Parotid gland (tissue), 1 donor: ENCODE measurements around a stretch of chr1.

DNA sequence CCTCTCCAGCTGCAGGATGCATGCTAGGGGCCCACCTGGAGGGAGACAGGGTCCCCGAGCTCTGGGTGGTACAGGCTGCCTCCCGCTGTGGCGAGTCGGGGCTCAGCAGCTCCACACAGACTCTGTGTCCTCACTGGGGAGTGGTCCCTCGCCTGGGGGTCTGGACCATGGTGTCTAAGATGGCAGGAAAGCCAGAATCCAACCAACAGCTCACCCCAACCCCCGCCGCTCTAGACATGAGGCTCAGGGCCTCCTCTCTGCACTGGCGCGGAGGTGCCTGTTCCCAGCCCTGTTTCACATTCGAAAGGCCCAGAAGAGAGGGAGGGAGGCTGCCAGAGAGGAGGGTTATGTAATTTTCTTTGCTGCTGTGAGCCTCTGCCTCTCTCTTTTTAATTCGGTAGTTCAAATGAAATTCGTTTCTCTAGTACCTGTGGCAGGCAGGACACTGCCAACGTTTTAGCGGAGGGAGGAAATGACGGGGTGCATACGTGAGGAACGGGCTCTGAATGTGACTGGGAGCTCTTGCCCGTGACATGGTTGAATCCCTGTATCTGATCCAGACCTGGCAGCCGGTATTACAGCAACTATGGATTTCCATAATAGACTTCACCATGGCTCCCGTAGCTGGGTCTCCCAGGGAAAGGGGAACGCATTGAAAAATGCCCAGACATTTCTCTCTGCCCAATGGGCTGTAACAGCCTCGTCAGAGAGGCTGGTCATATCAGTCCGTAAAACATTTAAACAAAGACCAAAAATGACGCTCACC, 9.4 kb downstream of the PRDM16 start:
- PRO-cap = no peak

DNA sequence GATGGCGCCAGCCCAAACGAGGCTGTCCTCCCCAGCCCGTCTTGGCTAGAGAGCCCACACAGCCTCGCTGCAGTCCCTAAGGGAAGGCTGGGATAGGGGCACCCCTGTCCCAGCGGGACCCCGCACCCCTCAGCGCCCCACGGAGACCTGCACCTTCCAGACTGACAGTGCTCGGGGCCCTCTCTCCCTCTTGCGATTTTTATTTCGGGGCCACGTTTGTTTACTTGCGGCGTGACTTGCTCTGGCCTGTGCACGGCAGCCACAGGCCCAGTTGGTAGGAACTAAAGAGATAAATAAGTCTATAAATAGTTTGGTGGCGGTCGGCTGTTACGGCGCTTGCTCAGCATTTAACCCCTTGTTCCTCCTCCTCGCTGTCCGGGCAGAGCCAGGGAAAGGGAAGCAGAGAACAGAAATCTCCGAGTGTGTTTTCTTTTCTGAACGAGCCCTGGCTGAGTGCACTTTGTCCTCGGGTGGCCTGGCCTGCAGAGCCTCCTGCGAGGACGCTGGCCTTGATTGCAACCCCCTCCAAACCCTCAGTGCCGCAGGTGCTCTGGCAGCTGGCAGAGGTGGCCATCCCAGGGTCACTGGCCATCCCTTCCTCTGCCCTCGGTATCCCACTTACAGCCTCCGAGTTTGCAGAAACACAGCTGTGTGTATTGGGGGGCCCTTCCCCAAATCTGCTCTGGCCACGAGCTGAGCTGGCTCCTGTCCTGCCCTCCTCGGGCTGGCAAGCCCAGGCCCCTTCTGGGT, 102.1 kb downstream of the PRDM16 start:
- PRO-cap = no peak

- PRO-cap = no peak
These were observed 105.4 kb downstream of the PRDM16 start for GRCh38 chr1:3174303-3174805.

- PRO-cap = unidirectional peak, plus-strand start at chr1:3175118
These were observed 105.9 kb downstream of the PRDM16 start for GRCh38 chr1:3174806-3175327.

DNA sequence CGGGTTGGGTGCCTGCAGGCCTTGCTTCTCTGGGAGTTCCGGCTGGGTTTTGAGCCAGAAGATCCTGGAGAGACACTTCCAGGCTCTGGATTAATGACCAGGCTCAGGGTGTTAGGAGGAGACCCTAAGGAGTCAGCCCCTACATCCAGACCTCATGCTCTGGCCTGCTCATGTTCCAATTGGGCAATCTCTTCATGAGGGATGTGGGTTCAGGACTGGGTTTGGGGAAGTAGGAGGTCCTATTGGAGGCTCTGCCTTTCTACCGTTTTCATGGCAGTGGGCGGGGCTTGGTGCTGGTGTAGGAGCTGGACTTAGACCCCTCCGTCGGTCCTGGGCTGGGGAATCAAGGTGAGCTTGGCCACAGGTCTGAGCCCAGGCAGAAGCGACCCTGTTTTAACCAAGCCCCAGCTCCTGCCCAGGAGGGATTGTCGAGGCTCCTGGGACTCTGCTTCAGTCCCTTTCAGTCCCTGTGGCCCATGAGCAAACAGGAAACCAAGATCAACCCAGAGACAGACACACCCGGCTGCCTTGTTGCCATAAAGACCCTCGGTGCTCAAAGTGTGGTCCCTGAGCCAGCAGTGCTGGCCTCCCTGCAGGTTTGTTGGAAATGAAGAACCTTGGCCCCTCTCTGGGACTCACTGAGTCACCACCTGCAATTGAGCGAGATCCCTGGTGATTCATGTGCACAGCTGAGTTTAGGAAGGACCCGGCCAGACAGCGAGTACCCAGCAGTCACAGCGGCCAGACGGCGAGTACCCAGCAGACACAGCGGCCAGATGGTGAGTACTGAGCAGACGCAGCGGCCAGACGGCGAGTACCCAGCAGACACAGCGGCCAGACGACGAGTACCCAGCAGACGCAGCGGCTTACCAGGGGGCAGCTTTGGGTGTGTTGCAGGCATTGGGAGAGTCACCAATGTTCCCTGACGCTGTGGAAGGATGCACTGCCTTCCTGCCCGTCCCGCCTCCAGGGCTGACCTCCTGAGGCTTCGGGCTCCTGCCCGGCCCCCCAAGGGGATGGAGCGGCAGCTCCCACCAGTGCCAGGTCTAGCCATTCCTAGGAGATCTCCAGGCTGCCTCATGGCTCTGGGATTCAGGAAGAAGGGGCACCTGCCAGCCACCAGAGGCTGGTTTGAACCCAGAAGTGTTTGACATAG, 123.7 kb downstream of the PRDM16 start:
- PRO-cap = no peak

DNA sequence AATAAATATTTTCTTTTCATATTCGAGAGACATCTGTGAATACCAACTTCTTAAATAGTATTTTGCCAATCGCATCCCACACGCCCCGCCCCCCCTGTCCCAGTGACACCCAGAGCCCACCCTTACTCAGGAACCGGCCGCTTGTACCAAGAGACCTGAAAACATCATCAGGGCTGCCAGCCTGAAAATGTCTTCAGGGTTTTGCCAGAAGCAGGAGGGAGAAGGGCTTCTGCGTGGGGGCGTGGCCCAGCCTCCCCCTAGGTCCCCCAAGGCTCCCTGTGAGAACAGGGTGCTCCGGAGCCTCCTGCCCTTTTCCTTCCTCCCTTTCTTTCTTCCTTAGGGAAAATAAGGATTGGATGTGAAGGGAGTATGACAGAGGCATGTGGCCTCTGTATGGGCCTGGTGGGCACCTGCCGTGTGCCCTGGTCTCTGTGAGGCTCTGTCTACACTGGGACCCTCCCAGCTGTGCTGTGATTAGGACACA, 126.5 kb downstream of the PRDM16 start:
- PRO-cap = unidirectional peak, plus-strand start at position 132 of the sequence

GRCh38 chr1:3249645-3250512, 180.9 kb downstream of the PRDM16 start:
- PRO-cap = no peak

DNA sequence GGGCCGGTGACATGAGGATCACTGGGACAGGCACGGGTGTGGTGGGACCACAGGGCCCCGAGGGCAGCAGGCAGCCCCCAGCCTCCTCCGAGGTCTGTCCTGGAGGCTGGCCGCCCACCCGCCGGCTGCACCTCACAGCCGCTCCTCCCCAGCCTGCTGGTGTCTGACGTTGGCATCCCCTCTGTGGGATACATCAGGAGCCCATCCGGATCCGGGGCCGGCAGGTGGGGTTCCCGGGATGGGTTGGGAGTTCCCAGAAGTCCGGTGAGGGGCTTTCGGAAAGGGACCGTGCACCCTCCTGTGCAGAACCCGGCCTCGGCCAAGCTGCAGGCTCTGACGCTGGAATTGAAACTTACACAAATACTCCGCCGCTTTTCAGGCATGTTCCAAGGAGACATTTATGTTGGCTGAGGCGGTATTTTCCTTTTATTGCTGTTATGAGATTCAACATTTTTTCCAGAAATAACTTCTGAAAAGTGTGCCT, 142.1 kb upstream of the ARHGEF16 start:
- PRO-cap = unidirectional peak, minus-strand start at position 347 of the sequence

GRCh38 chr1:3314740-3315535, 139.5 kb upstream of the ARHGEF16 start:
- PRO-cap = unidirectional peak, minus-strand start at chr1:3315144

DNA sequence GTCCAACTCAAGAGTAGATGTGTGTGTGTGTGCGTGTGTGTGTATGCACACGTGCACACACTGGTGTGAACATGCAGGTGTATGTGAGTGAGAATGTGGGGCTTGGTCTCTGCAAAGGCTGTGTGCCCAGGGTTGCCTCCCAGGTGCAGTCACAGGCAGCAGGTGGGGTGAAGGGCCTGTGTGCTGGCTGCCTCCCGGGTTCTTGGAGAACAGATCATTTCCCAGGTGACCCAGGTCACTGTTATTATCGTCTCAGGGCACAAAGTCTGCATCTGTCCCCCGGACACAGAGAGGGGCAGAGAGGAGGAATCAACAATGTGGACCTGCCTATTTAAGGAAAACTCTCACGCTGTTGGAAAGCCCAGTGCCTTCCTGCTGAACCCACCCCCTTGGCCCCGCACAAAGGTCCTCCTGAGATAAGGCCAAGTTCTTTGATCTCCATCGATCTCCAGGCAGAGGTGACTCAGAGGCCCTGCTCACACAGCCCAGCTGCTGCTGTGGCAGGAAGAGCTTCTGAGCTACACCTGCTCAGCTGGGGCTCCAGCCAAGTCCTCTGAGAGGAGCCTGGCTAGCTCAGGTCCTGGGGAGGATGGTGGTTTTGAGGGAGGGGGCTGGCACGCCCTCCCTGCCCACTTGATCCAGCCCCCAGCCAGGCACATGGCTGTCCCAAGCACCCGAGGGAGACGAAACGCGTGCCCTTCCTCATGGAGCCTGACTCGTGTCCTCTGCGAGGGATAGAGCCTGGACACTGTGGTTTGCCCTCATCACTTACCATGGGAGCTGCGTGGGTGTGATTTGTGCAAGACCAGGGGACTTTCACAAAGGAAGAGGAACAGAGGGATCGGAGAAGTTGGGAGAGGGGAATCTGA, 133.9 kb upstream of the ARHGEF16 start:
- PRO-cap = no peak

- PRO-cap = no peak
These were observed 39.0 kb upstream of the ARHGEF16 start for GRCh38 chr1:3415236-3416140.

DNA sequence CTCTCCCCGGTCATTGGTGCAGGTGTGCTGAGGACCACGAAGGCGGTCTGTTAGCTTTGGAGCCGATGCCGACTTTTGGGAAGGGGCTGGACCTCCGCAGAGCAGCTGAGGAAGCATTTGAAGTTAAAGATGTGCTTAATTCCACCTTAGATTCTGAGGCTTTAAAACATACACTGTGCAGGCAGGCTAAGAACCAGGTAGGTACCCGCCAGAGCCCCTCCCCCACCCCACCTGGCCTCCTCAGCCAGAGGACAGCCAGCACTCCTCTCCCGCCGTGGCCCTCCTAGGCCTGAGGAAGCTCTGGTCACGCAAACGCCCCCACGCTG, 22.6 kb upstream of the ARHGEF16 start:
- PRO-cap = no peak

DNA sequence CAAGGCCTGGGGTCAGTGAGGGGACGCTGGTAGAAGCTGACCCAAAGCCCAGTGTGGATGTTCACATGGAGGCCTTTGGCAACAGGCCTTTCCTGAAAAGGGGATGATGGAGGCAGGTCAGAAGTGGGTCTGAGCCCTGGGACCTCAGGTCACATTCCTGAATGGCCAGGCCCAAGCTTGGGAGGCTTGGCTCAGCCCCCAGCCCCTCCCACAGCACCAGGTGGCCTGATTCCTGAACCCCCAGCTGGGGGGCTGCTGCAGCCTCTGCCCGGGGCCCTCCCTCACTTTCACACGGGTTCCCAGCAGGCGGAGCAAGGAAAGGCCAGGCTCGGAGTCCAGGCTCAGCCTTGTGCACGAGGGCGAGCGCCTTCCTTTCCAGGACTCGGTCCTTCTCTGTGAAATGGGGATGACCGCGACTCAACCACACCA, 708 bp upstream of the ARHGEF16 start:
- PRO-cap = no peak

- PRO-cap = no peak
These were observed 13.2 kb downstream of the ARHGEF16 start for GRCh38 chr1:3467640-3468040.

GRCh38 chr1:3499630-3500245, 45.3 kb downstream of the ARHGEF16 start:
- PRO-cap = no peak

DNA sequence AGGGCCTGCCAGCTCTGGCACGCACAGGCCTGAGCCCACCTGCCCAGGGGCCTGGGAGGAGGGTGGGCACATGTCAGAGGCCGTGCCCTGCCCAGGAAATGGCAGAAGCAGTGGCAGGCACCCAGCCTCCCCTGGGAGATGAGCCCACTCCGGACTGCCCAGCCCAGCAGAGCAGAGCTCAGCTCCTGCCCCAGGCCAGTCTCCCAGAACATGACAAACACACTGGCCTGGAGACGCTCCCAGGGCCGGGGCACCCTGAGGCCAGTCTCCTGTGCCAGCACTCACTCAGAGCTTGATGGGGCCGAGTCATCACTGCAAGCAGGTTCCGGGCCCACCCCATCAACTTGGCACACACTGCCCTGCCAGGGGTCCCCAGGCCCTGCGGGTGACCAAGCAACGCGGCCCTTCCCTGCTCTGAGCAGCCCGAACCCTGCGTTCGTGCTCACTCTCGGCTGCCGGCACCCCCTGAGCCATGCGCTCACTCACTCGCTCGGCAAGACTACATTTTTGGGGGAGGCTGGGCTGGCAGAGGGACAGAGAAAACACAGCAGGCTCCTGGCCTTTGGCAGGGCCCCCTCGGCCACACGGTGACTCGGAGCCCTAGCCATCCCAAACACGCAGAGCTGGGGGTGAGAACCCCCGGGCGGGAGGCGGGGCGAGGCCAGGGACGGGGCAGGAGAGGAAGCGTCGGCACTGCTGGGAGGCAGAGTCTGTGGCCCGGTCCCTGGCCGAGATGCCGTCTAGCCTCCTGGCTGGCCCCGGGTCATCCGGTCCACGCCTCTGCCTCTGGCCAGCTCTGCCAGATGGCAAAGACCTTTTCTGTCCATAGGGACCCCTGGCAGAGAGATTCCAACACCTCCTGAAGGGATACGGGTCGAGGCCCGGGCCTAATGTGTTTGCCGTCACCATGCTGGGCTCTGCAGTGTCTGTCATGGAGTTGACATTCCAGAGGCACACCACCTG, 68.1 kb downstream of the MEGF6 start:
- PRO-cap = no peak

GRCh38 chr1:3561438-3561903, 49.8 kb downstream of the MEGF6 start:
- PRO-cap = no peak

GRCh38 chr1:3640270-3640725, 9.6 kb downstream of the WRAP73 start:
- PRO-cap = no peak

- PRO-cap = no peak
These were observed 44.7 kb upstream of the CCDC27 start for GRCh38 chr1:3707401-3708105.

GRCh38 chr1:3738058-3738728, 14.1 kb upstream of the CCDC27 start:
- PRO-cap = no peak